Sigmoid colon (tissue), 4 donors: Measurements from ENCODE around the genes PSG11, ETHE1, IRGQ, SRRM5 and IRGC.

DNA sequence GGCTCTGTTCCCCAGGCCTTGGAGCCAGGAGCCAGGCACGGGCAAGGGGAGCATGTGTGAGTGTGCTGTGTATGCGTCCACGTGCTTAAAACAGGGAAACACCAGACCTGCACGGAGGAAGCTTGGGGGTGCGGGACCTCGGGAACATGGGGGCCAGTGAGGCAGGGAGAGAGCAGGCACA, 2.3 kb downstream of the ERF start:
- PRO-cap: unidirectional peak, plus-strand start at position 34 of the sequence; unidirectional peak, plus-strand start at position 88 of the sequence
- RAMPAGE, long total RNA, 4 experiments: no peak in any of the 4 experiments

DNA sequence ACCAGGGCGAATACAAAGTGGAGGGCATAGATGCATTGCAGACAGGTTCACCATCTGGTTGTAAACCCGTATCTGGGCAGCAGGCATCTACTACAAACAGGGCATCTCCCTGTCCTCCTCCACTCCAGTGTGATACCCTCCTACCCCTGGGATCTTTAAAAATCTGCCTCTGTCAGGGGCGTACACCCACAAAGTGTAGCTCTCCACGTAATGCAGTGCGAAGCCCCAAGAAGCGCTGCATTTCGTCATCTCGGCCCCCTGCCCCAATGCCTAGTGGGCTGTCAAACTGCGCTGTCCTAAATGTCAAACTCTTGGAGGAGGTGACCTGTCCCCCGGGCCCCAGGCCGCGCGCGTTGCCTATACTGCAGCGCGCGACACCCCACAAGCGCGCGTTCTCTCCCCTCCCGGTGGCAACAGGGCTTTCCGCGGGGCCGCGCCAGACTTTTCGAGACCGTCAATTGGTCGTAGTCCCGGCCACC, 1.2 kb upstream of the CIC start:
- PRO-cap: bidirectional peak, plus-strand start outside the sequence, minus-strand start at position 415 of the sequence
- RAMPAGE, long total RNA, 4 experiments: no peak in any of the 4 experiments

DNA sequence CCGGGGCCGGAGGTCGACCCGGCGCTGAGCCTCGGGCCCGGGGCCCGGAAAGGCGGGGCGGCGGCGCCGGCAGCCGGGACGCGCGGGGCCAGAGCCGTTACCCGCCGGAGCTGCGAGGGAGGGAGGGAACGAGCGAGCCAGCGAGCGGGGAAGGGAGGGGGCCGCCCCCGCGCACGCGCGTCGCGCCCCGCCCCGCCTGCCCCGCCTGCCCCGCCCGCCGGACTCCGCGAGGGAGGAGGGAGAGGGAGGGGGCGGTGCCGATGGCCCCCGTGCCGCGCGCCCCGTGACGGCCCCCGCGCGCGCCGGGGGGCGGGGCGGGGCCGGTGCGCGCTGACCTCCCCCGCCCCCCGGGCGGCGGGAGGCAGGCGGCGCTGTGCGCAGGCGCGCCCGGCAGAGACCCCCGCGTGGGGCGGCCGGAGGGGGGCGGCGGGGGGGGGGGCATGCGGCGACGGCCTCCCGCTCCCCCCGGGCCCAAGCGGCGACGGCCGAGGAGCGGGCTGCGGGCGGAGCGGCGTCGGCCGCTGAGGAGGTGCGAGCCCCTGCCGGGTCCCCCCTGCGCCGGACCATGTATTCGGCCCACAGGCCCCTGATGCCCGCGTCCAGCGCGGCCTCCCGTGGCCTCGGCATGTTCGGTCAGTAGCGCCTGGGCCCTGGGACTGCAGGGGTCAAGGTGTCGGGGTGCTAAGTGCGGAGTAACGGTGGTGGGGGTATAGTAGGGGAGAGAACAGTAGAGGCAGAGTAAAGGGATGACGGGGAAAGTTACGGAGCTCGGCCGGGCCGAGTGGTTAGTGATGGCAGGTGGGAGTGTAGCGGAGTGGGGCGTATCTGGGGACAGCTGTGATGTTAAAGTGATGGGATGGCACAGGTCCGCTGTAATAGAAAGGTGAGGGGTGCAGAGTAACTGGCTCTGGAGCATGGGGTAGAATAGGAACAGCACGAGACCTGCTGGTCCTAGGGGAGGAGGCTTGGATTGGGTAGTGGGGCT, 15.4 kb downstream of the CIC start:
- PRO-cap: bidirectional peak, plus-strand start at position 233 of the sequence, minus-strand start at position 112 of the sequence
- RAMPAGE, long total RNA, 4 experiments: no peak in any of the 4 experiments

DNA sequence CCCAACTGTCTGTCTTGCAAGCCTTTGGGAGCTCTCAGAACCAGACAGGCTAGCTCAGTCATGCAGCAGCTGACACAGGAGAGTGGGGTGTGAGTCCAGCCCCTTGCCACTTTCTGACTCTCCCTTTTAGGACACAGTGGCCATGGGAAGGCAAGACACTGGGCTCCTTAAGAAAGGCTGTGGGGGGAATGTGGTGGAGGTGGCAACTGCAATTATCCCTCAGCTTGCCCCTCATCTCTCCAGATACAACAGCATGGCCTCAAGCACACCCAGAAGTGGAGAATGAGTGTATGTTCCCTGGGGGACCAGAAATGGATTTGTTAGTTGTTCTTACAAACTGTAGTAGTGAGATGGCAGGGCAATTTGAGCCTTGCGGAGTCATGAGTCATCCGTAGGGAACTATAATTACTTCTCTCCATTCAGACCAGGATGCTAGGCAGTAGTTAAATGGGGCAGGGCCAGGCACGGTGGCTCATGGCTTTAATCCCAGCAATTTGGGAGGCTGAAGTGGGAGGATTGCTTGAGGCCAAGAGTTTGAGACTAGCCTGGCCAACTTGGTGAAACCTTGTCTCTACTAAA, 25.5 kb upstream of the CXCL17 start:
- PRO-cap: no peak
- RAMPAGE, long total RNA, 4 experiments: no peak in any of the 4 experiments

- PRO-cap: no peak
- RAMPAGE, long total RNA, 4 experiments: no peak in any of the 4 experiments
Observed at GRCh38 chr19:42529247-42529607, 946 bp upstream of the CEACAM1 start.

GRCh38 chr19:43026274-43026751, at the start of gene PSG11:
Gene PSG11, minus strand, starts transcription at chr19:43026469.
- PRO-cap: no peak
- RAMPAGE, long total RNA, 4 experiments: no peak in any of the 4 experiments

GRCh38 chr19:43325567-43326002, 27.9 kb upstream of the CD177 start:
- PRO-cap: no peak
- RAMPAGE, long total RNA, 4 experiments: no peak in any of the 4 experiments

DNA sequence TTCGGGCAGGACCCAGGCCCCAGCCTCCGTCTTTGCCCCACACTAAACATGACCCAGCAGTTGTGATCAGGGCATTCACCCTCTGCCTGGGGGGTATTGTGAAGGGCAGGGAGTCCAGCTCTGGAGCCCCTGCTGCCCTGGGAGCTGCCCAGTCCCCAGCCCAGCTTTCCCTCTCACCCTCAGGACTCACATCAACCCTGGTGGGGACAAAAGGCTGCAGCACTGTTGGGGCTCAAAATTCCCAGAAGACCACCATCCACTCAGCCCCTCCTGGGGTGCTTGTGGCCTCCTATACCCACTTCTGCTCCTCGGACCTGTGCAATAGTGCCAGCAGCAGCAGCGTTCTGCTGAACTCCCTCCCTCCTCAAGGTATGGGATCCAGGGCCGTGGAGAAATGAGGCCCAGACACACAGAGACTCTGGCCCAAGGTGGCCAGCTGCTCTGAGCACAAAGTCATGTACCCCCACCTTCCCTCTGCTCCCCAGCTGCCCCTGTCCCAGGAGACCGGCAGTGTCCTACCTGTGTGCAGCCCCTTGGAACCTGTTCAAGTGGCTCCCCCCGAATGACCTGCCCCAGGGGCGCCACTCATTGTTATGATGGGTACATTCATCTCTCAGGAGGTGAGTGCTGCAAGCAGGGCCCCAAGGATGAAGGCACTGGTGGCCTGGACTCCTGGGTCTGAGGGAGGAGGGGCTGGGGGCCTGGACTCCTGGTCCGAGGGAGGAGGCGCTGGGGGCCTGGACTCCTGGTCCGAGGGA, 7.7 kb downstream of the CD177 start:
- PRO-cap: no peak
- RAMPAGE, long total RNA, 4 experiments: no peak in any of the 4 experiments

- PRO-cap: no peak
- RAMPAGE, long total RNA, 4 experiments: no peak in any of the 4 experiments
Observed at GRCh38 chr19:43362052-43362302, 8.5 kb downstream of the CD177 start.

DNA sequence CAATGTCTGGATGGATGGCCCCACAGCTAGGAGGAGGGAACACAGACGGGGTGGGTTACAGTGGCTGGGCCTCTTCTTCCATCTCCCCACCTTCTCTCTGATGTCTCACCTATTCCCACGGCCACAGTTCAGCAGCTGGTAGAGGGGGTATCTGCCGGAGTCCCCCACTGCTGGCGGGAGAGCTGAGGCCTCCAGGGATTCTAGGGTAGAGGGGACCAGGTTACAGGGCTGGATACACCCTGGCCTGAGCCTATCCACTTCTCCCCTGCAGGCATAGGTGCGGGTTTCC, 17.9 kb downstream of the PHLDB3 start:
- PRO-cap: no peak
- RAMPAGE, long total RNA, 4 experiments: no peak in any of the 4 experiments

DNA sequence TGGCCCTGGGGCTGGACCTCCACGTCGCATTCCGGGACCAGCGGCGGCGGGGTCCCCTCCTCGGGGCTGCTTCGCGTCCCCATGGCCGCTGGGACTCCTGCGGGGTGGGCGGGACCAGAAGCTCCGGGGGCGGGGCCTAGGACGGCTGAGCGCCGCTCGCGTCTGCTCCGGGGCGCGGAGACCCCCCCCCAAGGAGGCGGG, 610 bp downstream of the PHLDB3 start:
- PRO-cap: bidirectional peak, plus-strand start outside the sequence, minus-strand start at position 78 of the sequence
- RAMPAGE, long total RNA, 4 experiments: start-site peak on the minus strand in 4 of 4 experiments, centred at positions 88 to 113 of the sequence, 20 to 112 reads per replicate

- PRO-cap: bidirectional peak, plus-strand start at chr19:43527307, minus-strand start at chr19:43527171
- RAMPAGE, long total RNA, 4 experiments: start-site peak on the minus strand in 4 of 4 experiments, at chr19:43527187-43527241 at its widest, 52 to 154 reads per replicate
Observed at GRCh38 chr19:43526865-43527703, at the start of gene ETHE1. Gene ETHE1, minus strand, starts transcription at chr19:43527201.

DNA sequence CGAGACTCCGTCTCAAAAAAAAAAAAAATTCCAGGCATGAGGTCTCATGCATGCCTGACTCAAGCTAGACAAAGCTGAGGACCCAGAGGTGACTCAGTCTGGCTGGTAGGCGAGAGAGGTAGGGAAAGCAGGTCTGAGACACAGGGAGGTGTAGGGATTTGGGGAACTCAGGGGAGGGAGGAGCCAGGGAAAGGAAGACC, 2.6 kb upstream of the ETHE1 start:
- PRO-cap: no peak
- RAMPAGE, long total RNA, 4 experiments: no peak in any of the 4 experiments

GRCh38 chr19:43595641-43597036, at the start of gene IRGQ:
Gene IRGQ, minus strand, starts transcription at chr19:43596134.
- PRO-cap: bidirectional peak, plus-strand start at chr19:43596392, minus-strand start at chr19:43596072
- RAMPAGE, long total RNA, 4 experiments: start-site peak on the plus strand in 4 of 4 experiments, at chr19:43596571-43596637 at its widest, 41 to 122 reads per replicate

DNA sequence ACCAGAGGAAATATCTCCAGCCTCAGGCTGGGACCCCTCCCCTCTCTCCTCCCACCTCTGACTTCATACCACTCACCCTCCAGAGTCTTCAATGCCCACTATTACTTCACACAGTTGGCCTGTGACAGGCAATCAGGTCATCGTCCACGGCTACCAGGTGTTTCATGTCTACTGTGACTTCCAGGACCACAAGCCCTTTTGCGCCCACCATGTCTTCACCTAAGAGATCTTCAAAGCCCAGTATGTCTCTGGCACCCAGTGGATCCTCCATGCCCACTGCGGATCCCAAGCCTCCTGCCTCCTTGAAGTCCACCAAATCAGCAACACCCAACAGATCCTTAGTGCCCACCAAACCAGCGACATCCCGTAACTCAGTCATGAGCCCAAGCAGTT, at the start of gene SRRM5:
TSS of gene SRRM5 (plus strand) at position 176 of the 393 bp plus-strand sequence.
- PRO-cap: no peak
- RAMPAGE, long total RNA, 4 experiments: no peak in any of the 4 experiments

DNA sequence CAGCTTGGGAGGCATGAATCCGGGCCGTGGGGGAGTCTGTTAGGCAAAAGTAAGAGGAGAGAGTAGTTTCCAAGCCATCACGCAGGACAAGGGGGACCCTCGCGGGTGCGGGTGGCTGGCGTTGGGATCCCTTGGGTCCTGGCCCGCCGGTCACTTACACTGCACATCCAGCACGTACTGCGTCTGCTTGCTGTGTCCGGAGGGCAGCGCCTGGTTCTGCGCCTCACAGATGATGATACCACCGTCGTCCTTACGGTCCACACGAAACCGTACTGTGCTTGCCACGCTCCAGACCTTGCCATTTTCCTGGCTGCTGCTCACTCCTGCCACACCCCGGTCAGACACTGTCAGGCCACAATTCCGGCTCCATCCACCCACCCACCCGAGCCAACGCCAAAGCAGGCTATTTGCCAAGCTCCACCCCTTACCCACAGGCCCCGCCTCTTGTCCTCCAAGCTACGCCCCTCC, 6.6 kb upstream of the ZNF428 start:
- PRO-cap: no peak
- RAMPAGE, long total RNA, 4 experiments: no peak in any of the 4 experiments

DNA sequence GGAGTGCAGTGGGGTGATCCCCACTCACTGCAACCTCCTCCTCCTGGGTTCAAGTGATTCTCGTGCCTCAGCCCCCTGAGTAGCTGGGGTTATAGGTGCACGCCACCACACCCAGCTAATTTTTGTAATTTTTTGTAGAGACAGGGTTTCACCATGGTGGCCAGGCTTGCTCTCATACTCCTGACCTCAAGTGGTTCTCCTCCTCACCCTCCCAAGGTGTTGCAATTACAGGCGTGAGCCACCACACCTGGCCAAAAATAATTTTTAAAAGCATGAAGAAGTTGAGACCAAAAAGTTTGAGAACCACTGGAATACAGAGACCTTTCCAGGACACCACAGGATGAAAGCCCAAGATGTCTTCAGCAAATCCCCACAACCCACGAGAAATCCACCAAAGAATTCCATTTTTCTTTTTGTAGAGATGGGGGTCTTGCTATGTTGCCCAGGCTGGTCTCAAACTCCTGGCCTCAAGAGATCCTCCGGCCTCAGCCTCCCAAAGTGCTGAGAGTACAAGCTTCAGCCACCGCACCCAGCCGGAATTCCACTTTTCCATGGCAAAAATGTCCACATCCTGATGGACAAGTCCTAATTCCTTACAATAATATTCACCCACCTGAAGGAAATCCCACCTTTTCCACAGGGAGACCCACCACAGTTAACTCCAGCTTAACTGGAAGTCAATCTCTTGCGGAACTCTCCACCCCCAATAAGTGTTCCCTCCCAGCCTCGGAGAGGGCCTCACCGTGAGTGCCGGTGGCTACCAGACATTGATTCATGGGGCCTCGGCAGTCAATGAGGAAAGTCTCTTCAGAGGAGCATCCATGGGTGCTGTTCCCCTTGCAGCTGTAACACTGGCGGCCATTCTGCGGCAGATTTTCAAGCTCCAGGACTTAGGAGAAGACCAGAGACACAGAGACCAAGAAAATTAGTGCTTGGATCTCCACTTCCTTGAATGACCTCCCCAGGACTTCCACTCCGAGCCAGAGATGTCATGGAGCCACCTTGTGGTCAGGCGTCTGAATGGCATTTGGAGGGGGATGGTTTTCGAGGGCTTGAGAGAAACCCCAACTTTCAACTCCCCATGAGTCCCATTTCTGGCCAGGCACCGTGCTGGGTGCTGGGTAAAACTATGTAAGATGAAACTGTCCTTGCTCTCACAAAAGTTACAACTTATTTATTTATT, 12.2 kb upstream of the CADM4 start:
- PRO-cap: no peak
- RAMPAGE, long total RNA, 4 experiments: no peak in any of the 4 experiments

DNA sequence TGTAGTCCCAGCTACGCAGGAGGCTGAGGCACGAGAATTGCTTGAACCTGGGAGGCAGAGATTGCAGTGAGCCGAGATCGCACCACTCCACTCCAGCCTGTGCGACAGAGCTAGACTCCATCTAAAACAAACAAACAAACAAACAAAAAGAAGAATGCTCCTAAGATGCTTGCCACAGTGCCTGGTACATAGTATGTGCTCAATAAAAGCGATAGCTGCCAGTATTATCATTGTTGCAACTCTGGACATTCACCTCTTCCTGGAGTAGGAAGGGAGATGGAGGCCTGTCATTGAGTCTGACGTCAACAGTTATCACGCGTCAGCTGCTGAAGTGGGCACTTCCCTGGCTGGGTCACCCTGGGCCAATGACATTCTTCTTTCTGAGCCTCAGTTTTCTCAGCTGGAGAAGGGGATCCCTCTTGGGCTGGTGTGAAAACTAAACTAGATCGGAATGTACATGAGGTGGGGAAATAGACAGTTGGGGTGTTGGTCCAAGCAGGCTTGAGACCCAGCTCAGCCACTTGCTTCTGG, 4.2 kb upstream of the PLAUR start:
- PRO-cap: no peak
- RAMPAGE, long total RNA, 4 experiments: no peak in any of the 4 experiments

GRCh38 chr19:43715723-43716172, at the start of gene IRGC:
Gene IRGC, plus strand, starts transcription at chr19:43716076.
- PRO-cap: no peak
- RAMPAGE, long total RNA, 4 experiments: no peak in any of the 4 experiments

GRCh38 chr19:43747298-43748102, 7.3 kb downstream of the SMG9 start:
- PRO-cap: no peak
- RAMPAGE, long total RNA, 4 experiments: no peak in any of the 4 experiments